ENCODE measurements around the genes STH and KANSL1.

- PRO-cap, 3 experiments = no peak in any of the 3 experiments
- RAMPAGE, long total RNA = no peak
Measured at GRCh38 chr17:45223517-45224359, 2.1 kb downstream of the FMNL1 start.

DNA sequence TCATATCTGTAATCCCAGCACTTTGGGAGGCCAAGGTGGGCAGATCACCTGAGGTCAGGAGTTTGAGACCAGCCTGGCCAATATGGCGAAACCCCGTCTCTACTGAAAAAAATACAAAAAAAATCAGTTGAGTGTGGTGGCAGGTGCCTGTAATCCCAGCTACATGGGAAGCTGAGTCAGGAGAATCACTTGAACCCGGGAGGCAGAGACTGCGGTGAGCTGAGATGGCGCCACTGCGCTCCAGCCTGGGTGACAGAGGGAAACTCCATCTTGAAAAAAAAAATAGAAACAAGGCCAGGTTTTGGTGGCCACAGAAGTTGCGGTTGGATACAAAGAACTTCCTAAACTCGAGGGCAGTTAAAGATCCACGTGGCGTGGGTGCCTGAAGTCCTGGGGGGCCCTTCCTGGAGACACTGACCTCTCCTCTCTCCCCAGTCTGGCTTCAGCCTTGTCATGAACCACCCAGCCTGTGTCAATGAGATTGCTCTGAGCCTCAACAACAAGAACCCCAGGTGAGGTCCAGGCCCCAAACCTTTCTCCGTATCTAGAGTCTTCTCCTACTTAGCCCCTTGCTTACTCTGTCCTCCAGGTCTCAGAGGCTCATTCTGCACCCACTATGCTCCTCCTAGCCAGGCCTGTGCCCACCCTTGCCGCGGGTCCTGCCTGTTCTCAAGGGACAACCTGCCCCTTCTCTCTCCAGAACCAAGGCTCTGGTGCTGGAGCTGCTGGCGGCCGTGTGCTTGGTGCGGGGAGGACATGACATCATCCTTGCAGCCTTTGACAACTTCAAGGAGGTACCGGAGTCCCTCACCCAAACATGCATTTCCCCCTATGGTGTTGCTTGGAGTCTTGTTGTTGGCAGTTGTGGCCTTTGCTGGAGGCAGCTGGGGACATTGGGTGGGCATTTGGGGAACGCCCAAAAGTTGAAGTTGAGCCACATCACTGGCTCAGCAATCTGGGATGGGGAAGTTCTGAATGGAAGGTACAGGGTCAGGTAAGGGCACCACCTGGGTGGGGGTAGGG lies 15.5 kb downstream of the FMNL1 start:
- PRO-cap, 3 experiments = no peak in any of the 3 experiments
- RAMPAGE, long total RNA = no peak

DNA sequence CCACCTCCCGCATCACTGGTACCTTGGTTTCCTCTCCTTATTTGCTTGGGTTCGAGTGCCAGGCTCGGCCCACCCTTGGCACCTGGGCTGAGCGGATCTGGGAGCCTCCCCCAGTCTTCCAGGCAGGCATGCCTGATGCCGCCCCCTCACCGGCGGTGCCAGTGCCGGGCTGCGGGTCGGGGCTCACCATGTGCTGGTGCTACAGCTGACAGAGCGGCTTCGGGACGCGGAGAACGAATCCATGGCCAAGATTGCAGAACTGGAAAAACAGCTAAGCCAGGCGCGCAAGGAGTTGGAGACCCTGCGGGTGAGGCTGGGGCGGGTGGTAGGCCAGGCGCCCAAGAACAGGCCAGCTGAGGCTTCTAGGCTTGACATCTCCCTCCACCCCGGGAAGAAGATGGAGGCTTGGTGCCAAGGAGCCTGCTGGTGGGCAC lies 19.3 kb downstream of the FMNL1 start:
- PRO-cap, 3 experiments = peak in 1 of 3 experiments; most common plus-strand start position 161 of the sequence (in 1)
- RAMPAGE, long total RNA = no peak

DNA sequence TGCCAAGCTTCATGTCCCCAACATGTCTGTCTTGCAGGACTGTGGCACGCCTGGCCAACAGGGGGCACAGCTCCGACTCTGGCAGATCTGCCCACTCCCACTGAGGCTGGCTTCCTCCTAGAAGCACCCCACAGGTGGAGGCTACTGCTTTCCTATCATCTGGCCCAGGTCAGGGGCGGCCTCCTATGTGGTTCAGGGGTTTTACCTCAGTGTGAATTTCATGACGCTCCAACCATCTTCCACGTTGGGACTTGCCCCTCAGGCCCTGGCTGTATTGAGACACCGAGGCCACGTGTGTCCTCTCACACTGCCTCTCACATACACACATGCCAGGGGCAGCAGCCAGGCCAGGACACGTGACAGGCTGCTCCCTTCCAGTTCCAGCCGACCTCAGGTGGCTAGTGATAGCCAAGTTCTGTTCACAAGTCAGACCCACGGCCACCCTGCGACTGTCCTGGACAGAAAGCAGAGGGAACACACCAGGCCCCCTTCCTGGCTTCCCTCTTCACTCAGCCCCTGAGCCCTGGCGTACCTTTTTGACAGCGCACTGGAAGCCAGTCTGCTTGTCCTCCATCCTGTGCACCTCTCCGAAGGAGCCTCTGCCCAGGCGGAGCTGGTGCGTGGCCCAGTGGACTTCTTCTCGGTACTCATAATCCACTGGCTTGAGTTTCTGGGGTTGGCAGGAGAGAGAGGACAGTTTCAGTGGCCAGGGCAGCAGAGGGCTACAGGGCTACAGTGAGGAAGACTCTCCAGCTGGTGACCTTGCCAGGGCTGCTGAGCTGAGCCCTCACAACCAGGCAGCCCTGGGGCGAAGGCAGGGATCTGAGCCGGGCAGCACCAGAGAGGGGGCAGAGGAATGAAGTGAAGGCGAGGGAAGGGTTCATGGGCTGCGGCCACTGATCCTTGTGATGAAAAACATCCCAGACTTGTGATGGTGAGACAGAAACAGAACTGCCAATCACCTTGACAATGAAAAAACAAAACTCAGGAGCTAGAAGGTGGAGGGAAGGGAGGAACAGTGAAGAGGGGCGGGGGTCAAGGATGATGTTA lies 22.7 kb upstream of the SPATA32 start:
- PRO-cap, 3 experiments = no peak in any of the 3 experiments
- RAMPAGE, long total RNA = no peak

DNA sequence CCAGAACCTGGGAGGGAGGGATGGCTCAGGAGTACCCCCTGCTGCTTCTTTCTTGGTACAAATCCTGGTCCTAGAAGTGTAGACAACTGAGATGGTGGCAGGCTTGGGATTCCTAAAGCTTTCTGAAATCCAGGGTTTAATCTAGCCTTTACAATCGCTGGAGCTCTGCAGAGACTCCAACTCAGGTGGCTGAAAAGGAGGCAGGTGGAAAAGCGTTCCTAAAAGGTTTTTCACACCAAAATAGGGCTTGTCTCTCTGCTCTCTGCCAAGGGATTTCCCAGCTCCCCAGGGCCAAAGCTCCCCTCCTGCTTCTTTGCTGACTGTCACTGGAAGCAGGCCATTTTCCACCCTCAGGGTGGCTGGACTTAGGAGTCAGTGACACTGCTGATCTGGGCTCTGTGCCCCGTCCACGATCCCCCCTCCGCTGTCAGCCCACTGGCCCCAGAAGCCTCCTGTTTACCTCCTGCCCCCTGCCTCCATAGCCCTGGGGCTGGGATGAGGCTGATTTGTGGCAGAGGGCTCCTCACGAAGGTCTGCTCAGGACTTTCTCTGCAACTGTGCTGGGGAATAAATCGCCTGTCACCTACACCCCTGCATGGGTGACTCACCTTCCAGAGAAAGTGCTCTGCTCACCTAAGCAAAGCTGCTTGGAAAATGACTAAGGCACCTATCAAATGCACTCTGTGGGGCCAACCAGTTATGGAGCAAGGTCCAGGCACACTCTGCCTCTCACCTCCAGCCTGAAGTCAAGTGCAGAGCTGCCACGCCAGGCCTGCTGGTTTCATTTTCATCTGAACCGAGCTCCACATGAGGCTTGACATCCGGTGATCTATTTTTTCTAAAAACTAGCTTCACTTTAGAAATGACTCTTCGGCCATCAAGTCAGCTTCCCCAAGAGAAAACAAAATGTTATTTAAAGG lies 5.0 kb downstream of the MAP3K14 start:
- PRO-cap, 3 experiments = no peak in any of the 3 experiments
- RAMPAGE, long total RNA = no peak

DNA sequence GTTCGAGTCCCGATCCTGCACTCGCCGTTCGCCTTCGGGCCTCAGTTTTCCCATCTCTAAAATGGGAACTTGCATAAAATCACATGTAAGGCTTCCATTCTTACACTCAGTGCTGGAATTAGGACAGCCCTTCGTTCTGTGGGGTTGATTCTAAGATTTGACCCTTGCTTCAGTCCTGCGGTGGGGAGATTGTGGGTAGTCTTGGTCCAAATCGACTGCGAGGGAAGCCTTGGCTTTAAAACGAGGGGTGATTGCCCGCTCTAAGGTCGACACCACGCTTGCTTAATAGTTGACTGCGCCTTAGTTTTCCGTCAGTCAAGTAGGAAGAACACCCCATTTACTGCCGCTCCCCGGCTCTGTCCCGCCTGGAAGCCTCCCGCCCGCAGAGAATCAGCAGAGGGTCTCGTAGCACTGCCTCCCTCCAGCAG lies 2.3 kb downstream of the ARHGAP27 start:
- PRO-cap, 3 experiments = no peak in any of the 3 experiments
- RAMPAGE, long total RNA = no peak

DNA sequence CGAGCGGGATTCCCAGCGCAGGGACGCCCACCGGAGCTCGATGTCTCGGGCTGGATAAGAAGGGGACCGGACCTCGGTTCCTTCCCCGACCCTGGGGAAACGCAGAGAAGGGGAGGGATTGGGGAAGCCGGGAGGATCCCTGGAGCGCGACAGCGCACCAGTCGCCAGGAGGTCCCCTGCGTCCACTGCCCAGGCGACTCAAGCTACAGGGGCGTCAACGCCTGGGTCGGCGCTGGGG lies 492 bp downstream of the ARHGAP27 start:
- PRO-cap, 3 experiments = no peak in any of the 3 experiments
- RAMPAGE, long total RNA = no peak

- PRO-cap, 3 experiments = no peak in any of the 3 experiments
- RAMPAGE, long total RNA = no peak
Measured at GRCh38 chr17:45441832-45442300, 9.2 kb upstream of the ARHGAP27 start.

DNA sequence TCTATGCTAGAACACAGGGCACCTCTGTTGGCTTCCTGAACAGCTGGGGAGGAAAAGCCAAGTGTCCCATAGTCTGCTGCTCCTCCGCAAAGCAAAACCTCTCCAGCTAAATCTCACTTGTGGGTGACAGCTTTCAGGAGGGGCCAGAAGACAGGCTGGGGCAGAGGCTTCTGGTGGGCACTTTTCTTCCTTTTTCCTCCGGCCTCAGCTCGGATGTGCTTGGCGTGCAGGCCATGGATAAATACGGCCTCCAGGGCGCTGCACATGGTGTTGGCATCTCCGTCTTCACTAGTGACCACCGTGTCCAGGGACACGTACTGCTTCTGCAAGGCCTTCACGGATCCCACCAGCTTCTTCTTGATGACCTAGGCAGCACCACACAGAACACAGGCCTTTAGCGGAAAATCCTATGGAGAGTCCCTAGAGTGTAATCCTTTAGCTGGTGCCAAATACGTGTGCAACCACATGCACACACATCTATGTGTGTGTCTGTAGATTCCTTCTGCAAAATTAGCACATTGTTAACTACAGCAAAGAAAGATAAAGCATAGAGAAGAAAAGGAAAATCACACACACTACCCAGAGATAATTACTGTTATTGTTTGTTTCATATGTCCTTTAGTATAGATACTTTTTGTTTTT lies 12.6 kb downstream of the PLEKHM1 start:
- PRO-cap, 3 experiments = no peak in any of the 3 experiments
- RAMPAGE, long total RNA = no peak

DNA sequence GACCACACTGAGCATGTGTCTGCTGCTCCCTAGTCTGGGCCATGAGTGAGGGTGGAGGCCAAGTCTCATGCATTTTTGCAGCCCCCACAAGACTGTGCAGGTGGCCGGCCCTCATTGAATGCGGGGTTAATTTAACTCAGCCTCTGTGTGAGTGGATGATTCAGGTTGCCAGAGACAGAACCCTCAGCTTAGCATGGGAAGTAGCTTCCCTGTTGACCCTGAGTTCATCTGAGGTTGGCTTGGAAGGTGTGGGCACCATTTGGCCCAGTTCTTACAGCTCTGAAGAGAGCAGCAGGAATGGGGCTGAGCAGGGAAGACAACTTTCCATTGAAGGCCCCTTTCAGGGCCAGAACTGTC lies at the start of gene STH:
Gene STH, plus strand, starts transcription at position 12 of the 357 bp plus-strand sequence.
- PRO-cap, 3 experiments = no peak in any of the 3 experiments
- RAMPAGE, long total RNA = no peak

DNA sequence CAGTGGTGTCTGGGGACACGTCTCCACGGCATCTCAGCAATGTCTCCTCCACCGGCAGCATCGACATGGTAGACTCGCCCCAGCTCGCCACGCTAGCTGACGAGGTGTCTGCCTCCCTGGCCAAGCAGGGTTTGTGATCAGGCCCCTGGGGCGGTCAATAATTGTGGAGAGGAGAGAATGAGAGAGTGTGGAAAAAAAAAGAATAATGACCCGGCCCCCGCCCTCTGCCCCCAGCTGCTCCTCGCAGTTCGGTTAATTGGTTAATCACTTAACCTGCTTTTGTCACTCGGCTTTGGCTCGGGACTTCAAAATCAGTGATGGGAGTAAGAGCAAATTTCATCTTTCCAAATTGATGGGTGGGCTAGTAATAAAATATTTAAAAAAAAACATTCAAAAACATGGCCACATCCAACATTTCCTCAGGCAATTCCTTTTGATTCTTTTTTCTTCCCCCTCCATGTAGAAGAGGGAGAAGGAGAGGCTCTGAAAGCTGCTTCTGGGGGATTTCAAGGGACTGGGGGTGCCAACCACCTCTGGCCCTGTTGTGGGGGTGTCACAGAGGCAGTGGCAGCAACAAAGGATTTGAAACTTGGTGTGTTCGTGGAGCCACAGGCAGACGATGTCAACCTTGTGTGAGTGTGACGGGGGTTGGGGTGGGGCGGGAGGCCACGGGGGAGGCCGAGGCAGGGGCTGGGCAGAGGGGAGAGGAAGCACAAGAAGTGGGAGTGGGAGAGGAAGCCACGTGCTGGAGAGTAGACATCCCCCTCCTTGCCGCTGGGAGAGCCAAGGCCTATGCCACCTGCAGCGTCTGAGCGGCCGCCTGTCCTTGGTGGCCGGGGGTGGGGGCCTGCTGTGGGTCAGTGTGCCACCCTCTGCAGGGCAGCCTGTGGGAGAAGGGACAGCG lies 25.2 kb downstream of the STH start:
- PRO-cap, 3 experiments = no peak in any of the 3 experiments
- RAMPAGE, long total RNA = no peak

DNA sequence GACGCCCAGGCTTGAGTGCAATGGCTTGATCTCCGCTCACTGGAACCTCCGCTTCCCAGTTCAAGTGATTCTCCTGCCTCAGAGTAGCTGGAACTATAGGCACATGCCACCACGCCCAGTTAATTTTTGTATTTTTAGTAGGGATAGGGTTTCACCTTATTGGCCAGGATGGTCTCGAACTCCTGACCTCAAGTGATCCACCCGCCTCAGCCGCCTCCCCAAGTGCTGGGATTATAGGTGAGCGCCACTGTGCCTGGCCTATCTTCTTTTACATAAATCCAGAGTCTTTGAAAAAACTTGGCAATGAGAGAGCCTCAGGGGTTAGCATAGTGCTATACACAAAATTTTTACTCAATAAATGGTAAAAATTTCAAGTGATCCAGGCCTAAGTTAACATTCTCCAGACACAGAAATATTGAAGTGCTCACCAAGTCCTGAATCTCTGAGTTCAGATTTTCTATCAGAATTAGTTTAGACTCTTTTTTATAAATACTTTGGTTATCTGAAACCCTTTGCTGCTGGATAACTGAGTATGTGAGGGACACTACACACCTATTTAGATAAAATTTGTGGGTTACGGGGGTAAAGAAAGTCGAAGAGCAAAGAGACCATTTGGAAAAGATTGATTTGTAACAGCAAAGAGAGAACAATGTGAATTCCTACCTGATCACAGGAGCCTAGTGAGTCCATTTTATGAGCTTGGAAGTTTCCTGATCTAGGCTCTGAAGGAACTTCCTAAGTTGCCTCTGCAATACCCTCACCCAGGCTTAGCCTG lies 37.9 kb downstream of the STH start:
- PRO-cap, 3 experiments = no peak in any of the 3 experiments
- RAMPAGE, long total RNA = no peak

DNA sequence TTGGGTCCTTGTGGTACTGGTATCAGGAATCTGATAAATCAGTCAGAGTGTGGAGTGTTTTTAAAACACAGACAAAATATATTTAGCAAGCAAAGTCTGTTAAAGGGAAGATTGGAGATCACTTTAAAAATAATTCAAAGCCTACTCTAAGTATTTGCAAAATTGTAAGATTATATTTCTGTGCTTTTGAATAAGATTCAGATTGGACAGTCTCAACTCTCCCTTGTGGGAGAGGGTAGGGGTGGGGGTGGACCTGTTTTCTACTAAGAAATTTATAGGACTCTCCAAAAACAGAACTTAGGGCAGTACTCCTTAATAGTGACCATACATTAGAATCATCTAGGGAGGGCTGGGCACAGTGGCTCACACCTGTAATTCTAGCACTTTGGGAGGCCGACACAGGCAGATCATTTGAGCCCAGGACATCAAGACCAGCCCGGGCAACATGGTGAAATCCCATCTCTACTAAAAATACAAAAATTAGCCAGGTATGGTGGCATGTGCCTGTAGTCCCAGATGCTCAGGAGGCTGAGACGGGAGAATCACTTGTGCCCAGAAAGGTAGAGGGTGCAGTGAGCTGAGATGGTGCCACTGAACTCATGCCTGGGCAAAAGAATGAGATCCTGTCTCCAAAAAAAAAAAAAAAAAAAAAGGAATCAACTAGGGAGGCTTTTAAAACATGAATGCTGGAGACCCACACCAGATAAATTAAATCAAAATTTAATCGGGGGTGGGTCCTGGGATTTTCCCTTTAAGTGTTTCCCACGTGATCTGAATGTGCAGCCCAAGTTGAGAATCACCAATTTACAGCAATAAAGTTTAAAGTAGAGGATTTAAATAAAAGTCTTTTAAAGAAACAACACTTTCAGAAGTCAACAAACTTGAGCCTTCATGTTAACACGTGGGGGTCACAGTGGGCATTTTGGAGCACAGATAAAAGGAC lies 63.4 kb downstream of the KANSL1 start:
- PRO-cap, 3 experiments = no peak in any of the 3 experiments
- RAMPAGE, long total RNA = no peak

GRCh38 chr17:46193286-46194368 lies at the start of gene KANSL1:
Gene KANSL1 (minus strand): TSS chr17:46193429.
- PRO-cap, 3 experiments = peak in 3 of 3 experiments; most common plus-strand start chr17:46193451 (in 1); most common minus-strand start chr17:46194044 (in 3)
- RAMPAGE, long total RNA = no peak

- PRO-cap, 3 experiments = no peak in any of the 3 experiments
- RAMPAGE, long total RNA = no peak
Measured at GRCh38 chr17:46227745-46228080, 34.5 kb upstream of the KANSL1 start.

GRCh38 chr17:46716123-46716322 lies 102.5 kb downstream of the WNT3 start:
- PRO-cap, 3 experiments = no peak in any of the 3 experiments
- RAMPAGE, long total RNA = no peak

DNA sequence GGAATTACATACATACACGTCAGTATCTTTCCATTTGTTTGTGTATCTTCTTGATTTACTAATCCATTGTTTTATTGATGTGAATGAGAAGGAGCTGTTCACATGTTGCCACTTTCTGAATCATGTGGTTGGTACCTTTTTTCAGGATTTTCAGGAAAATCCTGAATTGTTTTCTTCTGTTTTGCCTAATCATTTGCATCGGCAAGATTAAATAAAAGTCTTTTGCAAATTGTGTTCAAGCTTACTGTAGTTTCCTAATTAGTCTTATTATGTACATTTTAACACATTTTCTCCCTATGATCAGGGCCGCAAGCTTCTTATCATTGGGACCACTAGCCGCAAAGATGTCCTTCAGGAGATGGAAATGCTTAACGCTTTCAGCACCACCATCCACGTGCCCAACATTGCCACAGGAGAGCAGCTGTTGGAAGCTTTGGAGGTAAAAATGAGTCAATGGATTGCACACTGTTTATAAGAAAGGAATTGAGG lies 69.0 kb downstream of the WNT3 start:
- PRO-cap, 3 experiments = no peak in any of the 3 experiments
- RAMPAGE, long total RNA = no peak

DNA sequence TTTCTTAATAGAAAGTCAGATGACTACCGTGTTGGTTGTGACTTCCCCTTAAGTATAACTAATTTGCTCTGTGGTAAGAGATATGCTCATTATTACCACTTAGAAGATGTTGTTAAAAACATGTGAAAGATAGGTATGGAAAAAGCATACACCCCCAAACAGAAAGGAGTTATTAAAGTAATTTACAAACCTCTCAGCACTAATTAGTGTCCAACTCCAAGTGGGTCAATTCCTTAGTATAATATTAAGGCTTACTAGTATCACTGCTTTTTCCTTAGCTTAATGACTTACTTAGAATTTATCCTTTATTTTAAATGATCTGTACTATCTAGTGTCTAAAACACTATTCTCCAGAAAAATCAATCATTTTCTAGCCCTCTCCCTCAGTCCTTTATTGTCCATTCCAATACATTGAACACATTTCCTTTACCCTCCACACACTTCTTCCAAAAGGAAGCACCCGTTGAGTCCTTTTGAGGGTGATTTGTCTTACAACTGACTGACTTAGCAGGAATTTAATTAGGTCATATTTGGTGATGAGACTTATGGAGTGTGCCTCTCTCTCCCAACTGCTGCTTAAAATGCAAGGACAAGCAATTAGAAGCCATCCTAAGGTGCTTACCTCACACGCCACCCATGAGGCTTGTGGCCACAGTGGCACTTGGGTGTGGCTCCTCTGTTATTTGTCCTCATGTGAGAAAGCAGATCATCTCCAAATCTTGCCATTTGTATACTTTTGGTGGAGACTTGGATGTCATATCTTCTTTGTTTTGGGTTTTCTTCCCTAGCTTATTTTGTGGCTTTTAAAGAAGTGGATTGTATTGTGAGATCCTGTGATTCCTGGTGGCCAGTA lies 61.8 kb downstream of the WNT3 start:
- PRO-cap, 3 experiments = no peak in any of the 3 experiments
- RAMPAGE, long total RNA = no peak

GRCh38 chr17:46851735-46852382 lies 476 bp downstream of the WNT9B start:
- PRO-cap, 3 experiments = no peak in any of the 3 experiments
- RAMPAGE, long total RNA = no peak

GRCh38 chr17:46929403-46929872 lies 6.5 kb downstream of the GOSR2 start:
- PRO-cap, 3 experiments = no peak in any of the 3 experiments
- RAMPAGE, long total RNA = no peak

All from cerebellum (tissue), 5 donors.